ENCODE data around the genes AK6 and GTF2H2.

GRCh38 chr5:66810726-66811281 lies 214.6 kb downstream of the MAST4 start:
- PRO-cap, 2 experiments: no peak in any of the 2 experiments

DNA sequence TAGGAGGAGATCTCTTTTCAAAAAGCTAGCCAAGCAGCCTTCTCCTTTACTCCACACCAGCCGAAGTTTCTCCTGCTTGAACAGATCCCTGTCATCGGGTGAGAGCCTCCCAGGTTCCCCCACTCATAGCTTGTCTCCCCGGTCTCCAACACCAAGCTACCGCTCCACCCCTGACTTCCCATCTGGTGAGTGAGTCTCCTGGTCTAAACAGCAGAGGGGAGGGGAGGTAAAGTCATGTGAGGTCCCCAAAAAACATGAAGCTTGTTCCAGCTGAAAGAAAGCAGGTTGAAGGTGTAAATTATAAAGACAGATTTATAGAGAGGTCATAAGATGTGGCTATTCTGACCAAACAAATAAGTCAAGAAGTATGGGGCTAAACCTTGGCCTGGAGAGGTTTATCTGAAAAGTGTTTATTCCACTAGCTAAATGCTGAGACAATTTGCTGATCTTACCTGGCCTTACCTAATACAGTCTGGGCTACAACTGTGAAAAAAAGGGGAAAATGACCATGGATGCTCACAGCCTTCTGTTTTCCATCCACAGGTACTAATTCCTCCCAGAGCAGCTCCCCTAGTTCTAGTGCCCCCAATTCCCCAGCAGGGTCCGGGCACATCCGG lies 33.9 kb downstream of the CD180 start:
- PRO-cap, 2 experiments: no peak in any of the 2 experiments

- PRO-cap, 2 experiments: no peak in any of the 2 experiments
Measured at GRCh38 chr5:67195454-67196233, 955 bp downstream of the CD180 start.

GRCh38 chr5:67234585-67235394 lies 38.2 kb upstream of the CD180 start:
- PRO-cap, 2 experiments: no peak in any of the 2 experiments

- PRO-cap, 2 experiments: no peak in any of the 2 experiments
Measured at GRCh38 chr5:67773326-67773874, 442.2 kb upstream of the PIK3R1 start.

DNA sequence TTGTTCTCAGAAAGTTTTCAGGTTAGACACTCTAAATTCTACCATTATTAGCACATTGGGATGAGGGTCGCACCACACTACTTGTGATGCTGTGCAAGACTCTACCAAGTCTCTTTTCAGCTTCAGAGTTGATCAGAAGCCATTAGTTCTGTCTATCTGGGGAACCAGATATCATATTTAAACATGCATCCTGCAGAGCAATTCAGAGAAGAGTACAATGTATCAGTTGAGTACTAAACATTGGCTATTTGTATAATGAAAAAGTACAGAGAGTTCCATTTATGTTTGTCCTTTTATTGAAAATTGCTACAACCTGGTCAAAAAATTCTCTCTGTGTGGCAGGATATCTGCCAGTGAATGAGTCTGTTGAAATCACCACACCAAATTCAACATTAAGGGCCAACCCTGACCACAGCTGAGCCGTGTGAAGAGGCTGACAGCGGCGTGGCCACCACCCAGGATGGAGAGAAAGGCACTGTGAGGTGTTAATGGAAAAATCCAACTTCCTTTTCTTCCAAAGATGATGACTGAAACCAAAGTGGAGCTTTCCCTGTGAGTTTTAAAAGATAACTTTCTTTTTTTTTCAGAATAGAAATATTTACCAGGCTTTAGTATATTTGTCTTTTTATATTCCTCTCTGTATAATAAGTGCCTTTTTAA lies 422.7 kb upstream of the PIK3R1 start:
- PRO-cap, 2 experiments: no peak in any of the 2 experiments

DNA sequence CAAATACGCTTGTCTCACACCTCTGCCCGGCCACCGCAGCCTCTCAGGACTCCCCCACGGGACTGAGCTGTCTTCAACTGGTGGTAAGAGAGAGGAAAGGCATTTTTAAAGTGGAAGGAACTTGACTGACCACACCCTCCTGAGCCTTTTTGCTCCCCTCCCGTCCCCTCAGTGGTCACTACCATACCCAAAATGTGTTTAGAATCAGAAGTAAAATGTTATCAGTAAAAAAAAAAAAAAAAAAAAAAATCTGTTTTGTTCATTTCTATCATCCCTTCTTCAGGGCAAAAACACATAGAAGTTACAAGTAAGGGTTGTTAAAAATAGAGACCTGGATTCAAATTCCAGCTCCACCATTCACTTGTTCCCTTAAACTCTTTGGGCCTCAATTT lies 174.1 kb upstream of the PIK3R1 start:
- PRO-cap, 2 experiments: no peak in any of the 2 experiments

DNA sequence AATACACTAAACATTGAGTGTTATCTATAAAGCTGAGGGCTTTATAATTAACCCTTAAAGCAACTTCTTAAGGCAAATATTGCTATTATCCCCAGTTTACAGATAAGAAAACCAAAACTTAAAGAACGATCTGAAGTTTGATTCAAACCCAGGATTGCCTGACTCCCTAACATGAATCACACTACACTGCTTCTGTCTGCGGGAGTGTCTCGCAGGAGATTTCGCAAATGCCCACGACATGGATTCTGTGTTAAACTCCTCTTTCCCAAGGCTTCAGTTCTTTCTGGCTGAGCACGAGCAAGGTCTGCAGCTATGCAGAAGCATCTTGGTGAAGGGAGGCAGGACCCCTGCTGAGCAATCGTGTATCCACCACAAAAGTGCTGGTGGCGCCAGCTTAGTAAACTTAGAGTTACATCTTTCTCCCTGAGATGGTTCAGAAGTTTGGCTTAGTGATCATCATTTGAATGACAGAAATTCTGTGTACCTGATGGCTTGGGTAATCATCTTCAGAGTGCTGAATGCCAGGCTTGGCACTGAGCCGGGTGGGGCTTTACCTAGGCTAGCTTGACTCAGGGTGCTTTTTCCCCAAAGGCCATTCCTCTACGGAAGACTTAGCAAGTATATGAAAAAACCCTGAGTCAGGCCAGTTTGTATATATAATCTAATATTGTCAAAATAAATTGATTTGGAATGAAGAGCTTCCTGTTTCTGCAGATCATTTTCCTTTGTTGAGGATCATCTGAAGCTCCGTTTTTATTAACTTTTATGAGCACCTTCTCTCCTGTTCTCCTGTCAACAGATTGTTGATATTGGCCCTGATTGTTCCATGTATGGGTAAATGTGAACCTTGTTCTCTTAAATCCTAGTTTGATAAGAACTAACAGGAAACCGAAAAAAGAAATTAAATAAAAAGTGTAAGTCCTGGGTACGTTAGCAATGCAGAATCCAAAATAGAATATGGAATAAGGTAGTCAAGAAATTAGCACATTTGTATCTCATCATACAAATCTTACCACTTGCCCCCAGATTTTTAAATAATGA lies 81.2 kb upstream of the PIK3R1 start:
- PRO-cap, 2 experiments: no peak in any of the 2 experiments

- PRO-cap, 2 experiments: no peak in any of the 2 experiments
Measured at GRCh38 chr5:68251321-68251743, 35.8 kb downstream of the PIK3R1 start.

GRCh38 chr5:68275072-68275573 lies 59.6 kb downstream of the PIK3R1 start:
- PRO-cap, 2 experiments: no peak in any of the 2 experiments

- PRO-cap, 2 experiments: no peak in any of the 2 experiments
Measured at GRCh38 chr5:68306644-68307158, 91.1 kb downstream of the PIK3R1 start.

DNA sequence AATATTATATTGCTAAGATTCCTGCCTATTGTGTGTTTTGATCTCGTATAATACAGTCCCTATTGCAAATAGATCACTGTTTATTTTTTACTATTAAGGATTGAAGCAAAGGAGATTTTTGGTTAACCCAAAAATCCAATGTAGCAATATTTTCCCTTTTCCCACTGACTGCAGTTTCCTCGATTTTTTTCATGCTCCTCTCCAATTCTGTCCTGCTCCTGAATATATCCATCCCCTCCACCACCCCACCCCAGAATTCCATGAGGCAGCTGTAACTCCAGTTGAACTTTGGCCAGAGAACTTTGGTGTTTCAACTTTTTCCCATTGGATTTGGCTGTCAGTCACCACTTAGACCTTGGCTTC lies 261.1 kb downstream of the PIK3R1 start:
- PRO-cap, 2 experiments: no peak in any of the 2 experiments

GRCh38 chr5:68710551-68710918 lies 383.3 kb upstream of the SLC30A5 start:
- PRO-cap, 2 experiments: peak in 1 of 2 experiments; most common minus-strand start chr5:68710686 (in 1)

- PRO-cap, 2 experiments: no peak in any of the 2 experiments
Measured at GRCh38 chr5:68744135-68744549, 349.7 kb upstream of the SLC30A5 start.

DNA sequence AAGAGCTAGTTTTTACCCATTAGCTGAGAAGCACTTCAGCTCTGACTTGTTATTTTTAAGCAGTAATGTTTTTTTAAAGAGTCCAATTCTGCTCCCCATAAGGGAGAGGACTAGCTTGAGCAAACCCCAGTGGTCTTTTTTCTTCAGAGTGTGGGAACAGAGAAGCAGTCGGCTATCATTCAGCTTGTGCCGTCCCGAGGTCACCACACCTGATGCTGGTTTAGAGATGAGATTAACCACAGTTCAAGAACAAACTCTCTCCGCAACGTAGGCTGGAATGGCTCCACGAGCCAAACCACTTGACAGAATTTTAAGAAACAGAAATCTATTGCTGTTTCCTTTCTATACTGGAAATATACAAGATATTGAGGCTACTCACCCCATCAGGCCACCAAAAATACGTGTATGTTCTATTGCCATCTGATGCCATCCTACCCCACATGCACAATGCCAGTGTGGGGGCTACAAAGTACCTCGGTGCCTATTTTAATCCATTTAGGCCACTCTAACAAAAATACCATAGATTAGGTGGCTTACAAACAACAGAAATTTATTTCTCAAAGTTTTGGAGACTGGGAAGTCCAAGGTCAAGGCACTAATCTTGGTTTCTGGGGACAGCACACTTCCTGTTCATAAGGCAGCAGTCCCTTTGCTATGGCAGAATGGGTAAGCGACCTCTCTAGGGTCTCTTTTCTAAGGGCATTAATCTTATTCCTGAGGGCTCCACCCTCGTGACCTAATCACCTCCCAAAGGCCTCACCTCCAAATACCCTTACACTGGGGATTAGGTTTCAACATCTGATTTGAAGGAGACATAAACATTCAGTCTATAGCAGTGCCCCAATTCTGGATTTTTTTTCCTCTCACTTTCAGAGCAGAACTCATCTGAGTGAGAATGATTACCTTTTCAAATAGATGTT lies 349.0 kb upstream of the SLC30A5 start:
- PRO-cap, 2 experiments: no peak in any of the 2 experiments

- PRO-cap, 2 experiments: peak in 2 of 2 experiments; most common plus-strand start chr5:69369541 (in 2); most common minus-strand start chr5:69369511 (in 2)
Measured at GRCh38 chr5:69369126-69370103, at the start of gene AK6. TSS of gene AK6 (minus strand) at chr5:69369520.

GRCh38 chr5:69493148-69494077 lies 823 bp downstream of the OCLN start:
- PRO-cap, 2 experiments: no peak in any of the 2 experiments

DNA sequence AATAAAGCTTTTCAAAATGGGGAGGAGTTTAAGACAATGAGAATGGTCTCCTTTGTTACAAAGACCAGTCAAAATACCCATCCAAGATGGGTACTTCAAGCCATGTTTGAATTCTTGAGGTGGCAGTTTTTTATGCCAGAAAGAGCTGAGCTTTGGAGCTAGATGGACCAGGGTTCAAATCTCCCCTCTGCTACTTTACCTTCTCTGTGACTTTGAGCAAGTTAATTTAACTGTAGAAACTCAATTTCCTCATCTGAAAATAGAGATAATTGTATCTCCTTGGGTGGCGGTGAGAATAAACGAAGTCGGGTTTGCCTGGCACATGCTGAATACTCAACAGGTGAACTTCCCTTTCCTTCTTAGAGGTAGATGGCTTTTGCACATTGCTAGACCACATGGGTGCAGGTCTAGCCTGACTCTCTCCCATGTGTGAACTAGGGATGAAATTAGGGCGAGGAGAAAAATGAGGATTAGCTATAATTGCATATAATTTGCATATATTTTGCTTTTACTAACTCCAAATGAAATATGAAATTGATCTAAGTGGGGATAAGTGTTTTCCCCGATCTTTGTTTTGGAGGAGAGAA lies 31.4 kb upstream of the GTF2H2C start:
- PRO-cap, 2 experiments: no peak in any of the 2 experiments

DNA sequence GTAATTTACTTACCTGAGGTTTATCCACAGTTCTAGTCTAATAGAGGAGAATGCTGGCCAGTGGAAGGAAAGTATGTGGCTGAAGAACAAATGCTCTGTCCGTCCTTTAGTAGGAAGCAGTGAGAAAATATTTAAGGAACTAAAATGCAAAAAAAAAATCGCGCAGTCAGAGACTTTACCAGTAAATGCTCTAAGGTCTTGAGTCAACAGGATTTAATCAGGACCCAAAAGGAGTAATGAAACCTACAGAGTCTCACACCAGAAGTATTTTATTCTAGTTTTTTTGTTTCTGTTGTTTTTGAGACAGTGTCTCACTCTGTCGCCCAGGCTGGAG lies 4.5 kb downstream of the NAIP start:
- PRO-cap, 2 experiments: no peak in any of the 2 experiments

DNA sequence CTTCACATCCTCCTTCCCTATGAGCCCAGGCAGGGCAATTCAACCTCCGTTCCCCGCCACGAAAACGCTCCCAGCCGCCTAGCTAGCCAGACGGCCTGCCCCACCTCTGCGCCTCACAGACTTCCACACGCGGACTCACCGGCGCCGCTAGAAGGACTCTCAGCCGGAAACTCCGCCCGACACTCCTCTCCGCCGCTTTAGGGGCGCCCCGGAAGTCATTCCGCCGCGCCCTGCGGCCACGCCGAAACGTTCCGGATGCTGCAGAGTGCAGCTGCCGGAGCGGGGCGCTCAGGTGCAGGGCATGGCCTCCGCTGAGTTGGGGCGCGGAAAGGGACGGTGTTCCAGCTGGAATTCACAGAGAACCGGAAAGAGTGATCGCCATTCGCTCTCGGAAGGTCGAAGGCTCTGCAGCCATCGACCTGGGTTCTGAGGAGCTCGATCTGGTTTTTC lies at the start of gene GTF2H2:
Gene GTF2H2, minus strand, starts transcription at position 161 of the 450 bp plus-strand sequence.
- PRO-cap, 2 experiments: no peak in any of the 2 experiments

Data from psoas muscle (tissue), 2 donors.